AG04449 (cell line): ENCODE measurements around a stretch of chr21.

DNA sequence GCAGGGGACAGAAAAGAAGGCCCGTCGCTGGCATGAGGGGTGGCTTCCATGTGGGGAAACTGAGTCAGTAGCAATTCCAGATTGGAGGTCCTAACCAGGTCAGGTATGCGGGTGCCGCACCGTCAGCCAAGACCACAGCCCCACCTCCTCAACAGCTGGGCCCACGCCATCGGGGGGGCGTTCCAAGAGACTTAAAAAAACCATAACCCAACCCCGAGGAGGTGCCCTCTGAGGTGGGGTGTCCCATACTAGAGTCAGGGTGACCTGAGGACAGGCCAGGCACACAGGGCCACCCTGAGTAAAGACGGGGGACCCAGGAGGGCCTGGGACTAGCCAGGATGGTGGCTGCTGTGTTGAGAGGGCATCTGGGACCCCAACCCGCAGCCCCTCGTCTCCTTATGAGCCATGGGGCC is 5416.8 kb upstream of the TPTE start:
- RRBS, result no CpG with 5 or more reads among the region's 12 CpGs

DNA sequence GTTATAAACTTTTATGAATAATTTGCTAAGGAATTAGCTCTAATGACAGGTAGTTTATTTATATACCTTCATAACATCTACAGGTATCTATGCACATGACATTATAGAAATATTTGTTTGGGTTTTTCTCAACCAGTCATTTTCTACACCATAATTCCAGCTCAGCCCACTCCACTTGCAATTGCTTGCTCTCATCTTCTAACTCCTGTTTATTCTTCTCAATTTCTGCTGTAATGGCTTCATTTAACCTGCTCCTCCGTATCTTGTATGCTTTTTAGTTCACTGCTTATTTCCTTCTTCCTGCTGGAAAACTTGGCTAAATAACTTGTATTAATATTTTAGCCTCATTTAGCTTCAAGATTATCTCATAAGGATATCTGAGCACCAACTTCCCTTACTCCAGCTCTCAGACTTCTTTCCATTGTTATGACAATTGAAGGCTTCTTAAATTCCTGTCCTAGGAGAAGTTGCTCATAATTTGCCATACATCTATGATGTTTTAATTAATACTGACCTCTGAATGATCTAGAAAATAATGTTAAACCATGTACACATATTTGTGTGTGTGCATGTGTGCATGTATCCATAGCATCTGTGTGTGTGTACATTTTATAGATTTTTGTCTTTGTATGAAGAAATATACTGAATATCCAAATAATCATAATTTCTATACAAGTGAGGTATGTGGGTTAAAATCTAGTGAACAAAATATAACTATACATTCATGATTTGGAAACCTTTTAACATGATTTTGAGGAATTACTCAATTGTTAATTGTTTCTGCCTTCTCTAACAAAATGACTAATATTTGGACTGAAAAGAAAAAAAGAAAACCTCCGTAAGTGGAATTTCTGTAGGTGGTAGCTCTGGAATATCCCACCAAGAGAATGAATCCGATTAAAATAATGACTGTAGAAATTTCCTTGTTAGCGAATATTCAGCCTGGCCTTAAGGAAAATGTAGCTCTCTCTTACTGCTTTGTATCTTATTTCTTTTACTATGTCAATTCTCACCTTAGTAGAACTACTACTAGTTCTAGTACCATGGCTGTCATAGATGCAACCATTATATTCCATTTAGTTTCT is 1524.3 kb upstream of the TPTE start:
- RRBS, result no CpG with 5 or more reads among the region's 4 CpGs

DNA sequence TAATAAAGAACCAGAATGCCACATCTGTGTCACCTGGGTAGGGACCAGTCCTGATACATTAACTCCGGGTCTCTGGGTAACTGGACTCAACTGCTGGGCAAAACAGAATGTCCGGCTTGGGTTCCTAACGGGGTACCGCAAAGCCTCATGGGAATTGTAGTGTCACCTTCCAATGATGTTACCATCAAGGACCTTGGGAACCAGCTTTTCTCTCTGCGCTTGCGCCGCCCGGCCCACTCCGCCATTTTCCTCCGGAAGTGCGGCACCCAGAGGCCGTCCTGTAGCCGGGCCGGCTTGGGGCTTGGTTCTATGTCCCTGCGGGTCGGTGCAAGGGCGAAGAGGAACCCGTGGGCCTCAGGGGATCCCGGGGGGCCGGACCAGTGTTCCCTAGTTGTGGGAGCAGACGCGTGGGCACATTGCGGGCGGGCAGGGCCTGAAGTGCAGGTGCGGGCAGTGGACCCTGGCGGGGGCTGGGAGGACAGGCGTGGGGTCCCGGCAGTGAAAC is 1196.6 kb upstream of the TPTE start:
- RRBS, result no CpG with 5 or more reads among the region's 28 CpGs

DNA sequence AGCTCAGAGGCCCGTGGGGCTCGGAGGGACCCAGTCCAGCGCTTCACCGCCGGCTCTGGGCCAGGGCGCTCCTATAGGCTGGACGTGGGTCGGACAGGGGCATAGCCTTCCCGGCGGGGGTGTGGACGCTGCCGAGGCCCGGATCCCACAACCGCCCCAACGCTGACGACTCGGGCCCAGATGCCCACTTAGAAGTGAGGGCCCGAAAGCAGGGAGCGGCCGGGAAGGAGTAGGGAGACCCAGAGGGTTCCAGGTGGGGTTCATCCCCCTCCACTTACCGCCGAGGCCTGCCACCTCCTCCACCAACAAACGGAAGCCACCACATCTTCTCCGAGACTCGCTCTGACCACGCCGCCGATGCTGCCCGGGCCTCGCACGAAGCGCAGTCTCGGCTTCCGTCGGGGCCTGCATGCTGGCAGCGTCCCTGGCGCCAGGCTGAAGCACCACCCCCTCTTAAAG is 179.0 kb upstream of the TPTE start:
- RRBS, result no CpG with 5 or more reads among the region's 37 CpGs

DNA sequence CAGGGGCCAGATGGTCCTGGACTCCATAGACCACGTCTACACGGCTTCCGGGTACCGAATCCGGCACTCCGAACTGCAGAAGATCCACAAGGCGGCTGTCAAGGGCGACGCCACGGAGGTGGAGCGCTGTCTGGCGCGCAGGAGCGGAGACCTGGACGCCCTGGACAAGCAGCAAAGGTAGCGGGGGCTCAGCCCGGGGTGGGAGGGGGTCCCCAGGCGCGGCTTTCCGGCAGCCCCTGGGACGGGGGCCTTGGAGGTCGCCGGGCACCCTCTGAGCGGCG is 146.5 kb downstream of the LIPI start:
- RRBS, result no CpG with 5 or more reads among the region's 25 CpGs

GRCh38 chr21:14076450-14077169 is 134.1 kb downstream of the LIPI start:
- RRBS, result no CpG with 5 or more reads among the region's 21 CpGs

DNA sequence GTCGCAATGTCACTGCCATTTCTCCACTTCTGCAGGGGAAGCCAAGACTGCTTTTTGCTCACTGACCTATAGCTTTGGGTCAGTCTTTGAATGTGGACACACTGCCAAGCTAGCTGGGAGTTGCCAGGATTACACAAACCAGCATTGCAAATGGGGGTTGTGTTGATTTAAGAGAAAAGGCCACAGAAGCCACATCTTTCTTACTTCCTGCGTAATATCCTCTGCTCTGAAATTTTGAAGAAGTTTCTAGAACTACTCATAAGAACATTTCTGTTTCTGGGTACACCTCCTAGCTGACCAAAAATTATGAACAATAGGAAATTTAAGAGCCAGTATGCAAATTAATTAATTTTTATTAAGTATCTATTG is 45.8 kb upstream of the SAMSN1 start:
- RRBS, result no CpG with 5 or more reads among the region's 2 CpGs

DNA sequence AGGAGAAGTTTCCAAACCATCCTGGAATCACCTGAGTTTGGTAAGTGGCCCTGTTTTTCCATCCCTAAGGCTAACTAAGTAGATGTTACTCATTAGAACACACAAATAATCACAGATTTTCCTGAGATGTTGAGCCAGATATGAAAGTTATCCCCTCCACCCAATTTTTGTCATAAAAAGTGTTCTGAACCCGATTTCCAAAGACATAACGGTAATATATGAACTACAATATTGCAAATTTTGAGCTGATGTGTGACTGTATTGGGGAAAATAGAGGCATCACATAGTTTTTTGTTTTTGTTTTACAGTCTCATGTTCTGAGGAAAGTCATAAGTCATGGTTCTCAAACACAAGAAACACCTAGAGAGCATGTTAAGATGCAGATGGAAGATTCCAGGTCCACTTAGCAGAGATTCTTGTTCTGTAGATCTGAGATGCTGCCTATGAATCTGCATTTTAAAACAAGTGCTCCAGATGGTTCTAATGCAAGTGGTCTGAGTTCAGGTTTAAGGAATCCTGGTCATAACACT is 101.5 kb downstream of the NRIP1 start:
- RRBS, result no CpG with 5 or more reads among the region's 2 CpGs

- RRBS, result no CpG with 5 or more reads among the region's 11 CpGs
These were observed 59.2 kb downstream of the NRIP1 start for GRCh38 chr21:15005203-15006393.

- RRBS, result no CpG with 5 or more reads among the region's 5 CpGs
These were observed 50.8 kb downstream of the NRIP1 start for GRCh38 chr21:15013811-15014668.

DNA sequence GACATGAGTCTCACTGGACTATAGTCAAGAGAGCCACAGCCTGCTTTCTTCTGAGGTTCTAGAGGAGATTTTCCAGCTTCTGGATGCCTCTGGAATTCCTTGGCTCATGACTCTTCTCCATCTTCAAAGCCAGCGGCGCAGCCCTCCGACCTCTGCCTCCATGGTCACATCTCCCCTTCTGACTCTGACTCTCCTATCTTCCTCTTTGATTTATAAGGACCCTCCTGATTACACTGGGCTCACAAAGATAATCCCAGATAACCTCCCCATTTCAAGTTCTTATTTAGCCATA is 86.8 kb upstream of the USP25 start:
- RRBS, result no CpG with 5 or more reads among the region's 3 CpGs

DNA sequence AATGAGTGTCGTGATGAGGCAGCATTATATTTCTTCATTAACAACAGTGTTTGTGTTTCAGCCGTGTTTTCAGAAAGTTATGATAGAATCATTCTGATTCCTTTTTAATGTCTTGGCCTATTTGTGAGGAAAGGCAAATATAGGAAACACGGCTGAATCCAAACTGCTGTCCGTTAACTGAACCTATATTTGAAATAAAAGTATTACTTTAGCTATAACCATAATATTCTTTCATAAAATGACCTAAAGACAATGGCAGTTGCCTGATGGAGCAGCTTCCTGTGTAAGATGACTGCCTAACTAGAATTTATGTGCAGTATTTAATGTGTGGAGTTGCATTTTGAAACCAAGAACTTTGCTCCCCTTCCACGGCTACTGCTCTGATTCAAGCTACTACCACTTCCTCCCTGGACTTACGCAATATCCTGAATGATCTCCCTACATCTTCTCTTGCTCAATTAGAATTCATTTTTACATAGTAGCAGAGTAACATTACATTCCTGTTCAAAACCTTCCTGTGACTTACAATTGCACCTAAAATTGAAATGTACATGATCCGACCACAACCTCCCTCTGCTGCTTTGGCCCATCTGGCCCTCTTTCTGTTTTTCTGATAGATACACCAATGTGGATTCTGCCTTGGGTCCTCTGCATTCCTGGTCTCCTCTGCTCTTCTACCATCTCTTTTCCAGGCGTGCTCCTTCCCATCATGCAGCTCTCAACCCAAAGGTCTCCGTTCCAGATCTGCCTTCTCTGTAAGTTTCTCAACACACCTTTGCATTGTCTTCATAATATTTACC is 47.6 kb upstream of the USP25 start:
- RRBS, result no CpG with 5 or more reads among the region's 9 CpGs

- RRBS, result no CpG with 5 or more reads among the region's 1 CpG
These were observed 47.9 kb downstream of the USP25 start for GRCh38 chr21:15777615-15778151.

DNA sequence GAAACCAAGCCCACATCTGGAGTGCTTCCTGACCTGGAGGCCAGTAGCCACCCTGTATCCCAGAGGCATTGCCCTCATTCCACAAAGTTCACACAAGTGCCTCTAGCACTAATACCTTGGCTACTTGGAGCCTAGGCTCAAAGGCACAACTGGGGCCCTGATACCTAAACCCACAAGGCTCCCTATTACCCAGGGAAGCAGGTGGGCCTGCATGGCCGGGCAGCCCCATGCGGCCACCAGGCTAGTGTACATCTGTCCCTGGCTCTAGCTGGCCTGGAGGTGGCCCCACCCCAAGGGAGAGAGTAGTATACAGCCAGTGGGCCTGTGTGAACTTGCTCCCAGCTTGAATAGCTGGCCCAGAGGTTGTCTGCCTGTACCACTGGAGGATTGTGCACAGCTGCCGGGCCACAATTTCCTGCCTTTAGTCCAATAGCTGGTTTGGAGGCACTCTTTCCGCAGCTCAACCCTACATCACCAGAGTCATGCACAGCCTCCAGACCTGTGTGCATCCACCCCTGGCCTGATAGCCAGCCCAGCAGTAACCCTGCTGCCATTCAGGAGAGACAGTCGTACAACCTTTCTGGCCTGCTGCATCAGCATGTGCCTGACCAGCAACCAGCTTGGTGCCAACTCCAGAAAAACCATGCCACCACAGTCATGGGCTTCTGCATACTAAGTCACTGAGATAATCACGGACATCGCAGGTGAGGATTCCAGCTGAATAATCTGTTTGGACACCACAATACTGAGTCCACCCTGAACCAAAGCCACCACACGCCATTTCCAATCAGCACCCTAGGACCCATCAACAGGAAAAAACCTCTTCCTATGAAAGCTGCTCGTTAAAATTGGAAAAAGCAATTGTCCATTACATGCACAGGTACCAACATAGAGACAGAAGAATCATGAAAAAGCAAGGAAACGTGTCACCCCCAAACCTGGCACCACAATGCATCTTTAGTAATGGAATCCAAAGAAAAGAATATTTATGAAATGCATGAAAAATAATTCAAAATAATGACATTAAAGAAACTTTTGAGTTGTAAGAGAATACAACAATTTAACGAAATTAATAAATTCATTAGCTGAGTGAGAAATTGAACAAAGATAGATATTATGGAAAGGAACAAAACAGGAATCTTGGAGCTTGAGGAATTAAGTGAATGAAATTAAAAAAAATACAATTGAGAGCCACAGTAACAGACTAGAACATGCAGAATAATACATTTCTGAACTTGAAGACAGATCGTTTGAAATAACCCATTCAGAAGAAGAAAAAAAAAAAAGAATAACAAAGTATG is 52.6 kb downstream of the USP25 start:
- RRBS, result no CpG with 5 or more reads among the region's 12 CpGs

GRCh38 chr21:16070195-16070703 is 340.5 kb downstream of the USP25 start:
- RRBS, result no CpG with 5 or more reads among the region's 7 CpGs

GRCh38 chr21:16084790-16085440 is 355.1 kb downstream of the USP25 start:
- RRBS, result no CpG with 5 or more reads among the region's 7 CpGs

DNA sequence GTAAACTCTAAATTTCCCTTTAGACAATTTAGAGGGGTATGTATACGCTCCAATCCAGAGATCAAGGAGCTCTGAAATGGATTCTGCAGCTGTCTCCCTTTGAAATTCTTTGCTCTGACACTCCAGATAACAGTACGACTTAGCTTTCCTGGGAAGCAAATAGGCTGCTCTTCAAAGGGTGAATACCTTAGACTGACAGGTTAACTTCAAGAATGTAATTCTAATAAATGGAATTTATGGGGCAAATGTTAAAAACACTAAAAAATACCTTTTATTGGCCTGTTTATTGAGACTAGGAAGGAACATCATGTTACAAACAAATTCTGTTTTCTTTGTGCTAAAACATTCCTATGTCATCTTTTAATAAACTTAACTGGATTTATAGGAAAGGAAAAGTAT is 357.2 kb downstream of the USP25 start:
- RRBS, result no CpG with 5 or more reads among the region's 2 CpGs

DNA sequence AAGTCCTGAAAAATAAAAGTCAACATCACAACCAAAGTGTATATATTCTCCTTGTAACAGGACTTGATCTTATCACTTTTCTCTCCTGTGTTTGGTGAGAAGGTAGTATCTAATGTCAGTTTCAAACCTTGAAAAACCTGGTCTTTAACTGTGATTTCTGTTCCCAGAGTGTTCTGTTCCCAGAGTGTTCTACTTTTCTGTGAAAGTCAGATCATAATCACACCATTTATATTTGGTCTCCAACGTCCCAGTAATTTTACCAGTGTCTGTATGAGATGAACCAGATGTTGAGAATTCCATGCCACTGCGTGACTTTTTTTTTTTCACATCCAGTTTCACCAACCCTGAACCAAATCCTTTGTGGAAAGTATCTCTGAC is 365.2 kb downstream of the USP25 start:
- RRBS, result no CpG with 5 or more reads among the region's 2 CpGs

GRCh38 chr21:16180723-16181644 is 451.2 kb downstream of the USP25 start:
- RRBS, result no CpG with 5 or more reads among the region's 5 CpGs